Mesangial cell (primary cell): ENCODE data around the genes SRM, FBXO2 and TNFRSF1B.

GRCh38 chr1:10777934-10778479 lies 18.4 kb downstream of the CASZ1 start:
- RAMPAGE, long total RNA: no peak

GRCh38 chr1:10795493-10795844 lies 977 bp downstream of the CASZ1 start:
- RAMPAGE, long total RNA: no peak

DNA sequence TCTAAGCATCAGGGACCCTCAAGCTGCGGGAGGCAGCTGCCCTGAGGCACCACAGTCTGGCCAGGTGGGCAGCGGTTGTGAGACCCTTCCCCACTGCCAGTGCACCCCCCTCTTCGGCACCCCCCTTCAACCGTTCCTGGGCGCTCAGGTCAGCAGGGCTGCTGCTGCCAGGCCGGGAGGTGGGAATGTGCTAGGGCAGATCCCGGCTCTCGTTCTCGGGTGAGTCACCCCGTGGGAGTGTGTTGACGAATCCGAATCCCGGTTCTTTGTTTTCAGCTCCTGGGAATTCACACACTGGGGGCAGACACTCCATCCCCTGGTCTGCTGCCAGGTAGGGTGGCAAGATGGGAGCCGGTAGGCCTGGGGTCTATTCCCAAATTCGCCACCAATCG lies 28.4 kb upstream of the CASZ1 start:
- RAMPAGE, long total RNA: no peak

DNA sequence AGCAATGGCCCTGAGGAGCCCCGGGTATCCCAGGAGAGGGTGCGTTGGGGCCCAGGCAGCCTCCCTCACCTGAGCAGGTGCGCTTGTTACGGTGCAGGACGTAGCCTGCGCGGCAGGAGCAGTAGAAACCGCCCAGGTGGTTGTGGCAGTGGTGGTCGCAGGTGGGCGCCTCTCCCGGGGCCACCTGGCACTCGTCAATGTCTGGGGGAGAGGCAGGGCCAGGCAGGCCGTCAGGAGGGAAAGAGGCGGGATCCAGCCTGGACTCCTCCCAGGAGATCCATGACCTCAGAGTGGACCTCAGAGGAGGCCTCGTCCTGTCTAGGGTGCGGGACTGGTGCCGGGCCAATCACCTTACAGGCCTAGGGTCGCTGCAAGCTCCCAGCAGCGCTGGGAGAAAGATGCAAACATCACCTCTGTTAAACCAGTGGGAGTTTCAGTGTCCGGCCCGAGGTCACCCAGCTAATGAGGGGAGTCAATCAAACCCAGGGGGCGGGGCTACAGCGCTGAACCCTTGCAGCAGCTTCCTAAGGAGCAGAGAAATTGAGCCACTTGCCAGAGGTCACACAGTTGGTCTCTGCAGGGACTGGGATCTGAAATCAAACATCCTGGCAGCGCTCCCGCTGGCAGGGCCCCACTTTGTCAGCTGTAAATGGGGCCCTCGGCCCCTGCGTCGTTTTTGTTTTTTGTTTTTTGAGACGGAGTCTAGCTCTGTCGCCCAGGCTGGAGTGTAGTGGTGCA lies 1.5 kb downstream of the MASP2 start:
- RAMPAGE, long total RNA: no peak

DNA sequence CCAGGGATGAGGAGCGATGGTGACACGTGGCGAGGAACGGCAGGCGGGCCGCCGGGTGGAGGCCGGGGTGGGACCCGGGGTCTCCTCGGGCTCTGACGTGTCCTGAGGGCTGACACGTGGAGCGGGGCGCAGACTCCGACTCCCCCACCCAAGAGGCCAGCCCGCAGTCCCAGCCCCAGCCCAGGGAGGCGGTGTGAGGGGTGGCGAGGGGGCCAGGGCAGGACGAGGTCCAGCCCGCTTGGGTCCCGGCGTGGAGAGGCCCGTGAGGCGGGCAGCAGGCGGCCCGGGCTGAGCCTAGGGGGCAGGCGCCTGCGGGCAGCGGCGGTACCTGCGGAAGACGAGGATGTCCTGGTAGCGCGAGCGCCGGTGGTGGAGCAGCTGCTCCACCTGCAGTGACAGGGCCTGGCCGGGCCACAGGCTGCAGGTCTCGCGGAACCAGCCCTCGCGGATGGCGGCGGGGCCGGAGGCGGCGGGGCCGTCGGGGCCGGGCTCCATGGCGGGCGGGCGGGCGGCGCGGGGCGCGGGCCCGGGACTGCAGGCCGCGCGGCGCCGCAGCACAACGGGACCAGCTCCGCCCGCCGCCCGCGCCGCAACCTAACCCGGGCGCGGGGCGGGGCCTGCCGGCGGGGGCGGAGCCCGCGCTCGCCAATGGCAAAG lies at the start of gene SRM:
Gene SRM (minus strand): TSS at position 570 of the 657 bp plus-strand sequence.
- RAMPAGE, long total RNA: no peak

DNA sequence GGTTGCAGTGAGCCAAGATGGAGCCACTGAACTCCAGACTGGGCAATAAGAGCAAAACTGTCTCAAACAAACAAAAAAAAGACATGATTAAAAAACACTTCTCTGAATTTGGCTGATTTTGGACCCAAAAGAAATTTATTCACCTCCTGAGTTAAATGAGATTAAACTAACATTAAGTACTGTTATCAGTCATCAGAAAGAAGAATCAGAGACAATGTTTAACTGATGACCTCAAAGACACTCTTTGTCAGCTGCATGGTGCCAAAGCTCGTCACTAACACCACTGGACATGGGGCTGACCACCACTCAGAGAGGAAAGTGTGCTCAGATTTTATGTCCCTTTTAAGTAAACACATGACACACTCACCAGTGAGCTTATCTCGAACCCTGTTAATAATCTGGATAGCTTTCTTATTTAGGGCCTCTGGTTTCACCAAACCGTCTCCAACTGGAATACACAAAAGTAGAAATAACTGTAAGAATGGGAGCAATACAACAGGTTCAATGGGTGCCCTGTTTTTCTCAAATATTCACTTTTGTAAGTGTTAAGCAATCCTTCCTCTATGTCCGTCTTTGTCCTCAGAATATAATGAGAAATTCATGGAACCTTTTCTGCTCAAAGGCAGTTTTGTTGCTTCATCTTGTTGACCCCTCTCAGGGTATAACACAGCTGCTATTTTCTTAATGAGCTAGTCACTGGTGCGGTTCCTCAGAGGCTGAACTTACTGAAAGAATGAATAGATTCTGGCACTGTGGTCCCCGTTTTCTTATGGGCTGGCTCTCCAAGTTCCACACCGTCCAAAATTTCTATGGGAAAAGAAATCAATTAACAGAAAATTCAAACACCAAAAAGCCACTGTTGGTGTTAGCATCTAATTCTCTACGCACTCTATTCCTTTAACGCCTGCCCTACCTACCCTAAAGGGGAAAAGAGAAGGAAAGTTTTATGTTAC lies 9.5 kb upstream of the EXOSC10 start:
- RAMPAGE, long total RNA: no peak

GRCh38 chr1:11255935-11256383 lies 6.4 kb downstream of the MTOR start:
- RAMPAGE, long total RNA: no peak

DNA sequence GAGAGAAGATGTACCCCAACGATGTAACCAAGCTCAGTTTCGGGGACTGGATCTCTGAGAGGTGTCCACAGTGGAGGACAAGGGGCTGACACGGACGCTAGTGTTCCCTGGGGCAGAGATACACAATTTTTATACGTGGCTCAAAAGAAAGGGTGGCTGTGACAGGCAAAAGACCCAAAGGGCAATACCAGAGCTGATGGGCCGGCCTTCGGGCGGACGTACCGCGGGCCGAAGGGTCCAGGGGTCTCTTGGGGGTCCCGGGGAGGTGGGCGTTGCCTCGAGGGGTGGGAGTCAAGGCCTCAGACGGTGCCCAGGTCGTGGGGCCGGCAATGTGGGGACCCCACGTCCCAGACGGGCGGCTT lies 370 bp downstream of the MTOR start:
- RAMPAGE, long total RNA: no peak

- RAMPAGE, long total RNA: start-site peak on the plus strand at chr1:11654882-11654901, 38 reads
Measured at GRCh38 chr1:11654071-11655195, at the start of gene FBXO2. TSS of gene FBXO2 (minus strand) at chr1:11654429.

DNA sequence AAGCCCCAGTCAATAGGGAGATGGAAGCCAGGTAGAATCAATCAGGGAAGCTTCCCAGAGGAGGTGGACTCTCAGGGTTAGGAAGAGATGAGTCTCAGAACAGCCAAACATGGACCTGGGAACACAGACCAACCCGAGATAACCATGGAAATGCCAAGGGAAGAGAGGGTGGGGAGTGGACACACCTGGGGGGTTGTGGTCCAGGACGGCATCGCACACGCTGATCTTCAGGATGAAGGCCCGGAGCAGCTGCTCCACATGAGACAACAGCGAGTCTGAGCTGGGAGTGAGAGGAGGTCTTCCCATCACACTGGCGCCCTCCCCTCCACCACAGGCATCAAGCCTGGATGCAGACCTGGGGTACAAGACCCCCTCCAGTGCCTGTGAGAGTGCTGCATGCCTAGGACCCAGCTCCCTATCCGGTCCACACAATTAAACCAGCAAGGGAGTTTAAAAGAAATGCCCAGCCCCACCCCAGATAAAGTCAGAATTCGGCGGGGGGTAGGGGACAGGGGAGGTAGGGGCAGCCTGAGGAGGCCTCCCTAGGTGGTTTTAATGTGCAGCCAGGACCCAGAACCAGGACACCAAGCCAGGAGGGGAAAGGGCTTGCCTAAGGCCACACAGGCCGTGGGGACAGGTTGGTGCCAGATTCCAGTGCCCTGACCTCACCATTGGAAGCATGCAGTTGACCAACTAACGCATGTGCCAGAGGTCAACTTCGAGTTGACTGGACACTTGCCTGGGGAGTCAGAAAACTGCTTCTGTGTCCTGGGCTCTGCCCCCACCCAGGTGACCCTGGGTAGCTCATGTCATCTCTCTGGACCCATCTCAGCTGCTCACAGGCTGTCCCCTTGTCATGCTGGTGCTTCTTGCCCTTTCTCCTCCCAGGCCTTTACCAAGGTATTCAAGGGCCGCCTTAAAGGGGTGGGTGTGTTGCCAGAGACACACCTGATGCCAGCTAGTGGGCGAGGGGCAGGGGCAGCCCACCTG lies 4.8 kb downstream of the MAD2L2 start:
- RAMPAGE, long total RNA: no peak

- RAMPAGE, long total RNA: no peak
Measured at GRCh38 chr1:11786626-11787601, 18.9 kb downstream of the MTHFR start.

- RAMPAGE, long total RNA: no peak
Measured at GRCh38 chr1:11874715-11875041, 15.9 kb upstream of the NPPB start.

GRCh38 chr1:12150269-12151337 lies 16.2 kb upstream of the TNFRSF1B start:
- RAMPAGE, long total RNA: no peak

DNA sequence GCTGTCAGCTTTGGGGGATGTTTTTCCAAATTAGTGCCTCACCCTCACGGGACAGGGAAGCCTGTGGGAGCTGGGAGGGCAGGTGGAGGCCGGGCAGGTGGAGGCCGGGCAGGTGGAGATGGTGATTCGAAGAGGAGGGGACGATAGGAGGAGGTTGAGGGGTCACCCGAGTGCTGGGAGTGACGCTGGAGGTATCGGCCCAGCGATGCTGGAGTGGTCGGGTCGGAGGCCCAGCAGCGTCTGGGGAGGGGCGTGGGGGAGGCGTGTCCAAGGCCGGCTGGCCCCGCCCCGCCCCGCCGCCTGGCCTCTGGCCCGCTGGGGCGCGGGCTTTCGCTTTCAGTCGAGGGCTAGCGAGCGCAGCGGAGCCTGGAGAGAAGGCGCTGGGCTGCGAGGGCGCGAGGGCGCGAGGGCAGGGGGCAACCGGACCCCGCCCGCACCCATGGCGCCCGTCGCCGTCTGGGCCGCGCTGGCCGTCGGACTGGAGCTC lies at the start of gene TNFRSF1B:
Gene TNFRSF1B (plus strand): TSS at position 339 of the 487 bp plus-strand sequence.
- RAMPAGE, long total RNA: no peak

DNA sequence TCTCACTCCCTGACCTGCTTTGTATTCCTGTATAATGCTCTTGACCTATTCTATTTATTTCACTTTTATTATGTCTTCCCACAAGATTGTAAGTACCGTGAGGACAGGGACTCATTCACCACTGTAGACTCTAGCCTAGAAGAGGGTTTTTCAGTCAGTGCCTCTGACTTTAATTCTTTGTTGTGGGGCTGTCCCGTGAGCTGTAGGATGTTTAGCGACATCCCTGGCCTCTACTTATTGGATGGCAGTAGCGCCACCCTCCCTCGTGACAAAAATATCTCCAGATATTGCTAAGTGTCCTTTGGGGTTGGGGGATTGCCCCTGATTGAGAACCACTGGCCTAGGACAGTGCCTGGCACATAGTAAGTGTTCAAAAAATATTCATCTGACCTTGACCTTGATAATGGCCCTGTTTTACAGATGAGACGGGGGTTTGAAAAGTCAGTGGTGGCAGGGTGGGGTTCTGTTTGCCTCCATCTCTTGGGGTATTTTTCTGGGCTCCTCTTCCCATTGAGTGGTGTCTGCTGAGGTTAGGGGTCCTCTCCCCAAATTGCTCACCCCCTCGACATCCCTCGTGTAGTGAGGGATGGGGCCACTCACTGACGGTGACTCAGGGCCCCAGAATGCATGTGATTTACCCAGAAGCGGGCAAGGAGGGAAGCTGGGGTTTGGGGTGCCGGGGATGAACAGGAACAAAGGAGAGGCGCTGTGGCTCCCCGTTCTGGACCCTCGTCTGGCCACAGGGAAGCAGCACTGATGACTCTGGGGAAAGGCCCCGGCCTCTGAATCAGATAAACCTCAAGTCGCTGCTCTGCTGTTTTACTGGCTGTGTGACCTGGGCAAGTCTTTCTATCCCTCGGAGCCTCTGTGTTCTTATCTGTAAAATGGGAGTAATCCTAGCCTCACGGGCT lies 5.0 kb downstream of the TNFRSF1B start:
- RAMPAGE, long total RNA: no peak

GRCh38 chr1:12182918-12183349 lies 16.1 kb downstream of the TNFRSF1B start:
- RAMPAGE, long total RNA: no peak

DNA sequence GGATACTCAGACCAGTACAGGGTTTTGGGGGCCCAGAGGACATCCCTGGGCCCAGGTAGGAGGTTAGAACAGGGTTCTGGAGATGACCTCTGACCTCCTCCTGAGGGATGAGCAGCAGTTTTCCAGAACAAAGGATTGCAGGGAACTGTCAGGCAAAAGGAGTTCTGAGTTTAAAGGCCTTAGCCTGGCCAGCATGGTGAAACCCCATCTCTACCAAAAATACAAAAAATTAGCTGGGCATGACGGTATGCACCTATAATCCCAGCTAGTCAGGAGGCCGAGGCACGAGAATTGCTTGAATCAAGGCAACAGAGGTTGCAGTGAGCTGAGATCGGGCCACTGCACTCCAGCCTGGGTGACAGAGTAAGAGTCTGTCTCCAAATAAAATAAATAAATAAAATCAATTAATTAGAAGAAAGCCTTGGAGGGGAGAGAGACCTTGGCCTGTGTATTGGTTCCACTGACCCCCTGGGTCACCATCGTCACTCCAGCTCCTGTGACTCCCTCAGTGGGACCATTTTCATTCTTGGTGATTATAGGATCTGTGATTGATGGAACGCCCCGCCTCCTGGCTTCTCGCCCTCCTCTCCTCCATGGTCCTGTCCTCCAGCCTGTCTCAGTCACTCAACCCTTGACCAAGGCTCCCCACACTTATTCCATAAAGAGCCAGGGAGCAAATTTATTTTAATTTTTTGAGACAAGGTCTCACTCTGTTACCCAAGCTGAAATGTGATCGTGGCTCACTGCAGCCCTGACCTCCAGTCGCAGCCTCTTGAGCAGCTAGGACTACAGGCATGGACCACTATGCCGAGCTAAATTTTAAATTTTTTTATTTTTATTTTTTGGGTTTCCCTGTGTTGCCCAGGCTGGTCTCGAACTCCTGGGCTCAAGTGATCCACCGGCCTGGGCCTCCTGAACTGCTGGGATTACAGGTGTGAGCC lies 20.0 kb upstream of the VPS13D start:
- RAMPAGE, long total RNA: no peak

GRCh38 chr1:12344498-12345271 lies 114.9 kb downstream of the VPS13D start:
- RAMPAGE, long total RNA: no peak

DNA sequence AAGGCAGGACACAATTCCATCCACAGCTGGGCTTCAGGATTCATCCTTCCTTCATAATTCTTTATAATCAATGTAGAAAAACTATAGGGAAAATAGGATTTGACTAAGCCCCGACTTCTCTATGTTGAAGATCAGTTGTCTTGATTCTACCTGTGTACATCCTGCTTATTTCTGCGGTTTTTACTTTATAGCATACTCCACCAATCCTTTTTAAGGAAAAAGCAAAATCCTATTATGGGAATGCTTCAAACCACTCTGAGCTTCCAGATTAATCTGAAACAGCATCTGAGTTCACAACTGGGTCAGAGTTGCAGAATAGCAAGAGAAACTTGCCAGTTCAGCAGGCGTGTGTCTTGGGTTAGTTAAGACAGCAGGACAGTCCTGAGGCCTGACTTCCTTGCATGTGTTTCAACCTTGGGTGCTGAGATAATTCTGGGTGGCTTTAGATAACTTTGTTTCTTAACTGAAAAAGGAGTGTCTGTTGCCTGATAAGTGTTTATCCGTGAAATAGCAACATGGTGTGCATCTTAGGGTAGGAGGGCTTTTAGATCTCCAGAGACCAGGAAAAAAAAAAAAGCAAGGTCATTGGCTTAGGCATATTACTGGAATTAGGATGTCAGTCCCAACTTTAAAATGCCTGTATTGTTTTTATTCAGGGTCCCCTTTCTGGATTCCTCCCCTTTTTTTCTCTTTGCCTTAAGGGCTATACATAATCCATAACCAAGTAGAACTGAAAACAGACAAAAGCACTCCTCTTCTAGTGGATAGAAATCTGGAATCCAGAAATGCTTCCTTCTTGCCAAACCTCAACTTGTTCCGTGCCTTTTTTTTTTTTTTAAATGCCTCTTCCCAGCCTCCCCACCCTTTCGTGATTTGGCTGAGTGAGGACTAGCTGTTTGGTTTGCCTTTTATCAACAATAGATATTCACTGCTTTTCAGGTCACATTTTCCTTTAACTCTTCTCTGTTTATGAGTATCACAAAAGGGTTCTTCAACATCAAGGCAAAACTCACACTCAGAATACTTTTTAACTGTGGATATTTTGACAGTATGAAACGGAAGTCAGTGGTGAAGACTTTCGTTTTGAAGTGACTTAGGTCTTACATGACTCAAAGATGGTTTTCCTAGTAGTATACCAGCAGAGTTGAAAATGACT lies 169.1 kb downstream of the DHRS3 start:
- RAMPAGE, long total RNA: no peak

DNA sequence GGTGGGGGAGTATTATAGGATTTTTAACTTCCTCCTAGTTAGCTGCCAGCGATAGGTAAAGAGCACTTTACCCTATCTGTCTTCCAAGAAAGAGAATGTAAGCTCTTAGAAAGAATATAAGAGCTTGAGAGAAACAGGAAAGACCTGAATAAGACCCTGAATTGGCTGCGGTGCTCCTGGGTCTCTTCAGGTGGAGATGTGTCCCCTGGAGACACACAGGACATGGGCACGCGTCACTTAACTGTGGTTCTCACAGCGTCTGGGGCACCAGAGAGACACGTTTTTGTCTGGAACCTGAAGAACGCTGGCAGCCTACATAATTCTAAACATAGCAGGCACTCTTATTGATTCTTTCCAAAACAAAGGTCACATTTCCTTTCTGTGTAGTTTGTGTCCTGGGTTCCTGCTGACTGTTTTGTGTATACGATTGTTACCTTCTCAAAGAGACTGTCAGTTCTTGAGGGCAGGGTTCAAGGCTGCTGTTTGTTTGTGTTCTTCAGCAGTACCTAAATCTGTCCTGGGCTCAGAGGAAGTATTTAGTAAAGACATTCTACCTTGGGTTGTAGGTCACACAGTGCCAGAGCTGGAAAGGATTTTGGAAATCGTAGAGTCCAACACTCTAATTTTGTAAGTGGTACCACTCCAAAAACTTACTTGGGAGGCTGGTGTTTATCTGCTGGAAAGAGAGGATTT lies 164.6 kb downstream of the DHRS3 start:
- RAMPAGE, long total RNA: no peak